CMK (cell line): ENCODE measurements around a stretch of chr2.

- RRBS, result no CpG with 5 or more reads among the region's 59 CpGs
These were observed 403 bp downstream of the RMND5A start for GRCh38 chr2:86720480-86720908.

GRCh38 chr2:86773293-86774474 is 17.0 kb downstream of the CD8A start:
- RRBS, result no CpG with 5 or more reads among the region's 9 CpGs

GRCh38 chr2:86775361-86776394 is 15.0 kb downstream of the CD8A start:
- RRBS, result no CpG with 5 or more reads among the region's 11 CpGs

- RRBS, result no CpG with 5 or more reads among the region's 3 CpGs
These were observed 3.0 kb downstream of the CD8A start for GRCh38 chr2:86787658-86788102.

DNA sequence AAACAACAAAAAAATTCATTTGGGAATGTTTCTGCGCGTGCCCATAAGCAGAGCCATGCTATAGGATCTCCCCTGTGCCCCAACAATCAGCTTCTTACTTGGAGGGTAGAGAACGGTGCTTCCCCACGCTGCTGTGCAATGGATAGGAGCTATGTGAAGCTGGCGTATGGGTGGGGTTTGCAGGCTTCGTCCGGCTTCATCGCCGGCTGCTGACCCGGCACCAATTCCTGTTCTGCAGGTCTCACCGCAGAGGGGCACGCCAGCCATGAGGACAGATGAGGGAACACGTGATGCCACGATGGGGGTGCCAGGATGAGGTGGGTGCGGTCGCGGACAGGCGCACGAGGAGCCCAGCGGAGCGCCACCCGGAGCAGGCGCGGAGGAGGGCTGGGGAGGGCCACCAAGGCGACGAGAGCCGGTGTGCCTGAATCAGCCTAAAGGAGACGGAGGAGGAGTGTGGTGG is 16.7 kb upstream of the CD8A start:
- RRBS, result 28% methylated on average over 6 of the region's 28 CpGs

DNA sequence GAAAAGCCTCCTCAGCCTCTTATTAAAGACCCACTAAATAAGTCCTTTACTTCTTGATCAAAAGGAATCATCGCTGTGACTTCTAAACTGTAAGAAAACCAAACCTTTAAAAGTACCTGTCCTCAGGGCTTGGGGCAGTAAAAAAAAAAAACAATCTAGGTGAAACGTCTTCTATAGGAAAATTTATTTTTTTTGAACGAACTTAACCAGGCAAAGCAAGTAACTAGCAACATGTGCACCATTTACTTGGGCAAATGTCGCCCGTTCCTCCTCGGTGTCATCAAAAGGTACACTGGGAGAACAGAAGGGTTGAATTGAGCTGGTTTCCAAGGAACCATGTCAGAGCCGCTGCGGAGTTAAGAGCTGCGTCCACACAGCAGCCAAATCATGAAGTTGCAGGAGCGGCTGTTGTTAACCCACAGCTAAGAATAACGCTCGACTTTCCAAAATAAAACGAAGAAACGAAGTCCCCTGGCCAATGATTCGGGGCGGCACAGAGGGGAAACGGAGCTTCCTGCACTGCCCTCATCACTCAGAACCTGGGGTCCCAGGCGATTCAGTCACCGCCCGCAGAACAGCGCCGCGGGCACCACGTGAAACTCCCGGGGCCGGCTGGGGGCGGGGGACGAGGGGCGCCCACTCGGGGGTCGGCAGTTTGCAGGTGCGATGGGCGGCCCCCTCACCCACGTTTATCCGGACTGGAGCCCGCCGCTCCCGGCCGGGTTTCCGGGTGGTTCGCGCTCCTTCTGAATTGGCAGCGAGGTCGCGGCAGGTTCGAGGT is 53.5 kb upstream of the PLGLB1 start:
- RRBS, result no CpG with 5 or more reads among the region's 46 CpGs

GRCh38 chr2:87456473-87457233 is 291.2 kb upstream of the PLGLB2 start:
- RRBS, result no CpG with 5 or more reads among the region's 18 CpGs

GRCh38 chr2:87476742-87477385 is 271.0 kb upstream of the PLGLB2 start:
- RRBS, result no CpG with 5 or more reads among the region's 7 CpGs

DNA sequence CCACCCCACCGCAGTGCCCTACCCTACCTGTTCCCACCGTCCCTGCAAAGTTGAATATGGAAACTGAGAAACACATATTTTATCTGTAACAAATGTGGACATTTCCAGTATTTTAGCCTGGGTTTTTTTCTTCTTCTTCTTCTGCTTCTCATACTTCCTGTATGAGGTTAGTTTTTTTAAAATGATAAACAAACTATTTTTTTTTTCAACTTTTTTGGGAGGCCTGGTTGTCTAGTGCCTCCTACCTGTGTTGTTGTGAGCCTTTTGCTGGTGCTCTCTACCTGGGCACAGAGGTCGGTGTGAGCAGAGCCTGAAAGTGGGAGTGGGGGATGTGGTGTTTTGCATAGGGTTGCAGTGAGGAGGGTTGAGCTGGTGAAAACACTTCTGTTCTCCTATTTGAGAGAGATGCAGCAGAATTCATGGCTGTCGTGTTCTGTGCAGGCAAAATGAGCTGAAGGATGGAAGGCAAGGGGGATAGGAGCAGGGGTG is 232.7 kb upstream of the PLGLB2 start:
- RRBS, result no CpG with 5 or more reads among the region's 4 CpGs

GRCh38 chr2:88015778-88016653 is 39.6 kb downstream of the KRCC1 start:
- RRBS, result no CpG with 5 or more reads among the region's 21 CpGs

- RRBS, result no CpG with 5 or more reads among the region's 4 CpGs
These were observed 8.9 kb upstream of the FABP1 start for GRCh38 chr2:88136647-88137189.

DNA sequence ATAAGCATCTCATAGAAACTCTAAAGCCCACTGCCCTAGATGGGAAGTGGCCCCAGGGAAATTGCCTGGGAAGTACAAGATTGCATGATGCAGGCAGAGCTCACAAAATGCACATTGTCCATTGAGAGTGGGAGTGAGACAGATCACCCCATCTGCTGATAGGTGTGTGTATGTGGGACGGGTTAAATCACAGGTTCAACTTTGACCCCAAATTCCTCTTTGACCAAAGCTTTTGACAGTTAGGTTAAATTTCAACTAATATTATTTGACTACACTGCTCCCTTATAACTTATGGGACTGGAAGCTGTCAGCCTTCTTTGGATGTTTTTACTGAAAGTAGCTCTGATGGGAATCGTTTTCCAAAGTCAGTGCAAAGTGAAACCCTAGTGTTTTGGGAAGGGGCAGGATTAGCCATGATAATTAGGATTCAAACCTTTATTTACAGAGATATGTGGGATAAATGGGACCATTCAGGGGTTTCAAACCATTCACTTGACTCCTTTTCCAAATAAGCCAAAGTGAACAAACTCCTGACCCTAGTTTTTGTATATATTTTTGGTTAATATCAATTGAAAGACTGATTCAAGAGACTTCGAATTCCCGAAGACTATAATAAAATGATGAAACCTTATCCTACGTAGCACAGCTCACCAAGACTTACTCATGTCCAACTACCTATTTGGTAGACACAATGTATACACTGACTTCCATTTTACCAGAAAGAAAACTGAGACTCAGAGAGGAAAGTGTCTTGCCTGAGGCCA is 11.5 kb upstream of the FABP1 start:
- RRBS, result no CpG with 5 or more reads among the region's 5 CpGs

DNA sequence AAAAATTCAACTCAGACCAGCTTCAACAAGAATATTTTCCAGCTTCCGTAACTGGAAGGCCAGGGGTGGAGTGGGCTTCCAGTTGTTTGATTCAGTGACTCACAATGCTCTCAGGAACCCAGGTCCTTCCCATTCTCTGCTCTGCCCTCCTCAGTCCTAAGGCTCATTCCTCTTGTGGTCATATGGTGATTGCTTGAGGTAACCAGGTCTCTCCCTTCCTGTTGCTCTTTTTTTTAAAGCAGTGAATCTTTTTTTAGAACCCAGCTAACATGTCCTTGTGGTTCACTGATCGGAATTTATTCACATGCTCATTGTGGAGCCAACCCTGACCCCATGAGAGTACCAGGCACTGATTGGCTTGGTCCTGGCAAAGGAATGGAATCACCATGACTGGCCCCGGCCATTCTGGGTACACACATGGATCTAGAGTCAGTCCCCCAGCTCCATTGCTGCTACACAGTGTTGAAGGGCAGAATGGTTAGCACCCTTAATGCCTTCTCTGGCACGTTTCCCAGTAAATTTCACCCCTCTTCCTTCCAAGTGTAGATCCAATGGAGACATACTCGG is 7.4 kb downstream of the THNSL2 start:
- RRBS, result no CpG with 5 or more reads among the region's 5 CpGs

DNA sequence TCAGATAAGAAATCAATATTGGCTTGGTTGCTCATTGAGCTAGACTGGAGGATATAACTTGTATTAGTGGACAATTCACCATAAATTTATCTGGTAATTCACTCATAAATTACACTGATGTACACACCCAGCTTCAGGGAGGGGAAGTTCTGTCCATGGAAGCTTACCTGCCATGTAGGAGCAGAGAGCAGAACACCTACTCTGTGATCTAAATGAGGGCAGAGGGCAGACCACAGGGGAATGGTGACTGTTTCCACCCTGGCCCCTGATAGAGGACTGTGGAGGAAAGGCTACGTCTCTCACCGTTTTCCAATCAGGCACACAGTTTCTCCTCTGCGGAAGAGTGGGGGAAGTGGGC is 7.9 kb downstream of the THNSL2 start:
- RRBS, result no CpG with 5 or more reads among the region's 3 CpGs

- RRBS, result no CpG with 5 or more reads among the region's 3 CpGs
These were observed 45.6 kb downstream of the EIF2AK3 start for GRCh38 chr2:88581536-88582136.

DNA sequence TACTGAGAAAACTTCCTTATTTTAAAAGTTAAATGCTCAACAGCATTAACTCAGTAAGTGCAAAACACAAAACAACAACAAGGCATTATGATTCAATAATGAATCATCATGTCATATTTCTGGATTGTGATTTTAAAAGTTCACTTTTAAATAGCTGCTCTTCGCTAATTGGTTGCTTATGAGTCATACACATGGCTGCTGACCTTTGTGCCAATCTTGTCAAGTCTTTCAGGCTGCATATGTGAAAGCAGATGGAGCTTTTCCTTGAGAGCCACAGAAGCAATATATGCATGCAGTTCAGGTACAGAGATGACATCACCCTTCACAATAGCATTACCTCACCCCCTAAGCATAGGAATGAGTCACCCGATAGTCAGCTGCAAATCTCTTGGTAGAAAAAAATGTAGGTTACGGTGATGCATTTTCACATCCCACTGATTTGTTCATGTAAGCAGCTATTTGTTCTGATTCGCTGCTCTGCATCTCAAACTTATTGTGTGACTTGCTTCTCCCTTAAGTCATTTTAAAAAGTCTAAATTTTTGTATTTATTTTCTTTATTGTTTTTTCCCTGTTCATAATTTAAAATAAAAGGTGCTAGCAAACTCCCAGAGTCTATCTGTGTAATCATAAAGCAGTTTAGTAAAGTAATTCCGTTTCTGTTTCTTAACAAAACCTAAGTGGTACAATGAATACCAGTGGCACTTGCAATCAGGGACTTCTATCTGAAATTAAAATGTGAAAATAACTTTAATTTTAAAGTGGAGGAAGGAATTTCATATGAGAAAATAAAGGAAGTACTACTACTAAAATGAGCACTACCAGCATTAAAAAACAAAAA is 27.1 kb downstream of the EIF2AK3 start:
- RRBS, result no CpG with 5 or more reads among the region's 5 CpGs

DNA sequence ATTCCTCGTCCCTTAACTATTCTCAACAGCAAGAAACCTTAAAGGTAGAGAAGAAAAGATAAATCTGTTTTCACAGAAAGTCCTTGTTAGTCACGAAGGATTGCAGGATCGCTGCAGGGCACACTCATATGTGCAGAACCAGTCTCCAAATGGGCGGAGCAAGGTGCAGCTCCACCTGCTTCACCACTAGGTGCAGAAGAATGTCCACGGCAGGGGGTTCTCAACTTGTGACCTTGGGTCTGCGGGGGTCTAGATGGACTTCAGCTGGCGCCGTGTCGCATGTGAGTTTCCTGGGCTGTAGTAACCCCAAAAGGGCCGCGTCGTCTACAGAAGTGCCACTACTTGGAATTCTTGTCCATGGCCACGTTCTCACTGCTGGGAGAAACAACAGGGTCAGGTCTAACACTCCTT is 524 bp upstream of the RPIA start:
- RRBS, result no CpG with 5 or more reads among the region's 13 CpGs

- RRBS, result no CpG with 5 or more reads among the region's 2 CpGs
These were observed 275.1 kb downstream of the RPIA start for GRCh38 chr2:88966538-88966976.

DNA sequence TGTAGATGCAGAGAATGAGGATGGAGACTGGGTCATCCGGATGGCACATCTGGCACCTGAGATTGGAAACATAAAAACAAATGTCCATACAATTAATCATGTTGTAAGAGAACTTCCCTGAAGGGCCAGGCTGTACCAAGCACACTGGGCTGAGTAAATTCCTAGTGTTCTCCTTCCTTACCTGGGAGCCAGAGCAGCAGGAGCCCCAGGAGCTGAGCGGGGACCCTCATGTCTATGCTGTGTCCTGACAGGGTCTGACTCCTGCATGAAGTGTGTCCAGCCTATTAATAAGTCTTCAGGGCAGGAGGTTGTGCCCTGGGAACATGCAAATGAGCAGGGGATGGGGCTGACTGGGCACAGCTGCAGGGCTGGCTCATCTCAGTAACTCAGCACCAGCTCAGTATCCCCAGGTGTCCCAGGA is 301.2 kb downstream of the RPIA start:
- RRBS, result no CpG with 5 or more reads among the region's 2 CpGs